Airway epithelial cell (primary cell): ENCODE measurements around a stretch of chr10.

- RAMPAGE, long total RNA: no peak
Measured at GRCh38 chr10:30862447-30863008, 169.1 kb downstream of the ZNF438 start.

DNA sequence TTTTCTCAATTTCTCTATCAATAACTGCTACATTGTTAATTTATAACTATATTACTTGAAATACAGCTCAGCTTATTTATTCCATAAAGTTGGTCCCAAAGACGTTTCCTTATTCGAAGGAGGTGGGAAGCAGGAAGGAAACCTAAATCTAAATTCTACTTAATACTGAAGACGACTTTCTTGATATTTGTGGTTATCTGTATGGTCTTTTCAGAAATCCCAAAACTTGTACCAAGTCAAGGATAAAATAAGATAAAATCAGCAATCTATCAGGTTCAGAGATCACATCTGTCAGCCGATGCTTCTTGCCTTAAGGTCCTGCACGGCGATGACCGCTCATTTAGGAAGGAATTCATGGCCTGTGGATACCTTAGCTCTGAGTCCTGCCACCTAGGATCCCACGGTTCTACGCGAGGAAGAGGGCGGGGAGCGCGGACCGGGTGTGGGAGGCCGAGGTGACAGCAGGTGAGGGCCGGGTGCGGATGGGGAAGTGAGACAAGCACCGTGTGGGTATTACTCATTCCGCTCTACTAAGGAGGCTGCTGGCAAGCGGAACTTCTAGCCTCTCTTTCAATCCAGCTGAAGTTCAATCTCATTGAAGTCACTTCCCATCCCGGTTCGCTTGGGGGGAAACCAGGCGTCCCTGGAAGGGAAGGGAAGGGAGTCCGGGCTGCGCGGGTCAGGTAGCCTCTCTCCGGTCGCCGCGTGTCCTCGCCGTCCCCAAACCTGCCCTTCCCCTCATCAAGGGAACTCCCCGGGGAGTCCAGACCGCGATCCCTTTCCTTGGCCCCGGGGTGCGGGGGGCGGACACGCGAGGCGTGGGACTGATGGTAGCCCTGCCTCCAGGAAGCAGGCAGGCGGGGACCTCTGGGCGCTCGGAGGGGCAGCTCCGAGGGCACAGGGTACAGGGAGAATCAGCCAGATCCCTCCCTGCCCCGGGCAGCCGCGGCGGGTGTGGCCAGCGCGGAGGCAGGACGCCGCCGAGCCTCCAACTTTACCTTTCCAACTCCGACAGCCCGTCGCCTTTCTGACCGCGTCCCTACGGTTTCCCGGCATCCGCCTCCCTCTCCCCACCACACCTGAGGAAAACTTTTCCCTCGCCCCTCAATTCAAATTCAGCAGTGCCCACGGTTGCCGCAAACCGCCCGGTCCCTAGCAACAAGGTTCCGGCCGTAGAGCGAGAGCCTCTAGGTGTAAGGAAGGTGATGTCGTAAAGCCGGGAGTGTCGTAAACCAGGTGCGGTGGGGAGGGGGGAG lies 690 bp upstream of the ZEB1 start:
- RAMPAGE, long total RNA: start-site peak on the minus strand centred at position 1,150 of the sequence, 46 bp wide, 19 and 8 reads in 2 replicates

- RAMPAGE, long total RNA: no peak
Measured at GRCh38 chr10:31322596-31323049, 3.6 kb downstream of the ZEB1 start.

DNA sequence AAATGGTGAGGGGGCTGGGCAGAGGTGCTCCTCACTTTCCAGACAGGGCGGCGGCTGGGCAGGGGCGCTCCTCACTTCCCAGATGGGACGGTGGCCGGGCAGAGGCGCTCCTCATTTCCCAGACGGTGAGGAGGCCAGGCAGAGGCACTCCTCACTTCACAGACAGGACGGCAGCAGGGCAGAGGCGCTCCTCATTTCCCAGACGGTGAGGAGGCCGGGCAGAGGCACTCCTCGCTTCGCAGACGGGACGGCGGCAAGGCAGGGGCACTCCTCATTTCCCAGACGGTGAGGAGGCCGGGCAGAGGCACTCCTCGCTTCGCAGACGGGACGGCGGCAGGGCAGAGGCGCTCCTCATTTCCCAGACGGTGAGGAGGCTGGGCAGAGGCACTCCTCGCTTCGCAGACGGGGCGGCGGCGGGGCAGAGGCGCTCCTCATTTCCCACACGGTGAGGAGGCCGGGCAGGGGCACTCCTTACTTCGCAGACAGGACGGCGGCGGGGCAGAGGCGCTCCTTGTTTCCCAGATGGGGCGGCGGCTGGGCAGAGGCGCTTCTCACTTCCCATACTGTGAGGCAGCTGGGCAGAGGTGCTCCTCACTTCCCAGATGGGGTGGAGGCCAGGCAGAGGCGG lies 42.7 kb downstream of the ZEB1 start:
- RAMPAGE, long total RNA: no peak

GRCh38 chr10:31401622-31402455 lies 82.8 kb downstream of the ZEB1 start:
- RAMPAGE, long total RNA: no peak

DNA sequence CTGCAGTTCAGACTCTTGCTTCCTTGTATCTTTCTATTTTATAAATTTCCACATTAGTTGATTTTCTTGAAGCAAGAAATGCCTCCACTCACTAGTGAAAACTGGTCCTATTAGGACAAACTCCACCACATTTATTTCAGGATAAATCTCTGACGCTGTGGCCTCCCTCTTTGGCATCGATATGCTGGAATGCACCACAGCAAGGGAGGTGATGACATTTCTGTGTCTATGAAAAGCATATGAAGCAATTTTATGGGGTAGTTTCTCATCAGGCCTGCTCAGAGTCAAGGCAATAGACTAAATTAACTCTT lies 304.4 kb downstream of the ZEB1 start:
- RAMPAGE, long total RNA: no peak

DNA sequence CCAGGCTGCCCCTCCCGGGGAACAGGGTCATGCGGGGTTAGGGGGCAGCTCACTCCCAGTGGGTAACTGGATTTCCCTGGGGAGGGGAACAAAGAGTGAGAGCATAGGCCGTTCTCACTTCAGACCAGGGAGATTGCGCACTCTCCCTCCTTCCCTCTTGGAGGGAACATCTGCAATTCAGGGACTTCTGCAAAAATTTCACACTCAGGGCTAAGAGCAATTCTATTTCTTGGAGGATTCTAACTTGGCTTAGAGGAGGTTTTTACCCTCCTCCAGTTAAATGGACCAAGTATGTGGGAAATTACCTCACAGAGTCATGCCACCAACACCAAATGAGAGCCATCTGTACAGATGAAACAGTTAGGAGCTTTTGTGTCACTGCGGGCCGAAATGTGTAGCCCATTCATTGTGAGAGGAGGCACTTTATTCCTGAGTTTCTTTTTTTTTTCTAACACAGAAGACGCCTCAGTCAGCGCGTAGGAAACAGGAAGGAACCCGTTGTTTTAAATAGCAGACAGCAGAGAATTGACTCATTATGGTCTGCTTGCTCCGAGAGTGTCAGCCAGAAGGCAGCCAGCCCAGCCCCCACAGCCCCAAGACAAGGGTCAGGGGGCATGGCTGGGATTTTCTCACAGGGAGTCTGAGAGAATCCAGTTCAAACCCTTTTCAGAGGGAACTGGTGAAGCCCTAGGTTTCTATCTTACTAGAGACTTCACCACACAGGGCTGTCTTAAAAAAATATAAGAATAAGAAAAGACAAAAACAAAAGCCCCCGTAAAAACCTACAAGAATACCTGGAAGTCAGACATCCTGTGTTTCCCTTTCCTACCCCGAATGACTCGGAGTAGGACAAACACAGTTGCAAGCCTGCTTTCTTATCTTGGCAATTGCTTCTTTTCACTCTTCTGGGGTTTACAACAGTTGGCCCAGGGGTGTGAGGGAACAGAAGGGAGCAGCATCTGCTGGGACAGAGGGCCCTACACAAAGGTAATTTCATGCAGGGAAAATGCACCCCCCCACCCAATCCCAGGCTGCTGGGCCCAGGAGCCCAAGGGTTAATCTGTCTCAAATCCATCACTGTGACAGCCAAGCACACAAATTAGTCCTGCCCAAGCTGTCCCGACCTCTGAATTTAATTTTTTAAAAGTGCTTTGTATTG lies 220.9 kb downstream of the ARHGAP12 start:
- RAMPAGE, long total RNA: no peak

DNA sequence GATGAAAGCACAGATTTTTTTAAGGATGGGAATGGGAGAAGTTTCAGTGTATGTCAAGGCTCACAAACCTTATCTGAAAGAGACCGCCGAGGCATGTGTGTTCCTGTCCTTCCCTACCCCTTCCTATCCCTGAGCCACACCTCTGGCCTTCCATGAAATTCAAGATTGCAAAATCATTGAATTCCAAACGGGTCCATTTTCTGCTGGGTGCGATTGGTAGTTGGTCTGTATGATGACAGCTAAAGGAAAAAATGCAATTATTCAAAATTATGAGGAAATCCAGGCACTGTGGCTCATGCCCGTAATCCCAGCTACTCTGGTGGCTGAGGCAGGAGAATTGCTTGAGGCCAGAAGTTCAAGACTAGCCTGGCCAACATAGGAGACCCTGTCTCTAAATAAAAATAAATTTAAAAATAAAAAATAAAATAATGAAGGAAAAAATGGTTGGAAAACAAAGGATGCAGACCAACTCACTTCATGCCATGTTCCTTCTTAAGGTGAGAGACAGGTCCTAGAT lies 170.1 kb downstream of the ARHGAP12 start:
- RAMPAGE, long total RNA: no peak

- RAMPAGE, long total RNA: no peak
Measured at GRCh38 chr10:31803955-31804224, 124.7 kb downstream of the ARHGAP12 start.

- RAMPAGE, long total RNA: no peak
Measured at GRCh38 chr10:31884489-31884832, 44.2 kb downstream of the ARHGAP12 start.

- RAMPAGE, long total RNA: no peak
Measured at GRCh38 chr10:32005295-32005699, 50.9 kb downstream of the KIF5B start.

DNA sequence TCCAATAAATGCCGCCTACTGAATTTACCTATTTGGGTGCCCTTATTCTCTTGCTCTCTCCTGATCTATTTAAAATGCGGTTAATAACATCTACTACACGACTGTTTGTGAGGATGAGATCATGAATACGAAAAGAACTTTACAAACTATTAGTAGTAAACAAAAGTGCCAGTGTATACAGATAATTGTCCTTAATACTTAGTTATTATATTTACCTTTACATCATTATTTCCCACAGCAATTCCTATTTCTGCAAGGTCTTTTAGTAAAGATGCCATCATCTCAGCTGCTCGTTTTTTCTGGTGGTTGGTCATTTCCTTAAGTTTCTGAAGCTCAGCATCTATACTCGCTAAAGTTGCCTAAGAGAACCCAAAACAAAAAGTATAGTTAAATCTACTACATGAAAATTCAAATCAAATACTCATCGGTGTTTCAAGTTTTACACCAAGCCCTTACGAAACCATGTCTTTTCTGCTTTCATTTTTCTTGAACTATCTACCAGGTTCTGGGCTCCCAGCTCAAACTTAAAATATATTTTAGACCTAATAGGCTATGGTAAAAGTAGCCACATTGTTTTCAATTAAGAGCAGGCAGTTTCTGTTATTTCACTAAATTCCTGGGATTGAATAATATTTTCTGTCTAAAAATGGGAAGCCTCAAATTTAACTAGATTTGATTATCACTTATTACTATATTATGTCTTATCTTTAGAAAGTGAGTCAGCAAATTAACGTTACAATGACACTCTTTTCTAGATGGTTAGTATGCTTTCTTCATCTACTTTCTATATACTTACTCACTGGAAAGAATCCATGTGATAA lies 27.8 kb downstream of the KIF5B start:
- RAMPAGE, long total RNA: no peak

DNA sequence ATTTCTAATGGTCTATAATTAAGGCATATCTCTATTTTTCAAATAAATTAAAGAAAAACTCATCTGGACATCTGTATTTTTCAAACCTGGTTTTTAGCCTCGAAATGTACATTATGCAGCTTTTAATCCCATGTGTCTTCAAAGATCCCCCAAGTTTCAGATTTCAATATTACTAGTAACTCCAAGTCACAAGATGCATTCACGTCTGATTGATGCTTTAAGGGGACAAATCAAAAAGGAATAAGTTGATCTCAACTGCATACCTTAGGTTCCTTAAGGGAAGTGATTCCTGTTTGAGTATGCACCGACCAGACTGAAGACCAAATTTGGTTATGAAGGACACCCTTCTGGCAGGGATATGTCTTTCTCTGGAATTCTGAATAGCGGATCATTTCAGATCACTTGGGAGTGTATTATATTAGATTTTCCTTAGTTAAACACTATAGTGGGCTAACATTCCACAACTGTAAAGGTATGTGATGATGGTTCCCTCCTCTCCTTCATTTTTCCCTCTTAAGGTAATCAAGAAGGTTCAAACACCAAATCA lies 4.3 kb downstream of the KIF5B start:
- RAMPAGE, long total RNA: no peak

- RAMPAGE, long total RNA: no peak
Measured at GRCh38 chr10:32148852-32149820, 92.9 kb upstream of the KIF5B start.

DNA sequence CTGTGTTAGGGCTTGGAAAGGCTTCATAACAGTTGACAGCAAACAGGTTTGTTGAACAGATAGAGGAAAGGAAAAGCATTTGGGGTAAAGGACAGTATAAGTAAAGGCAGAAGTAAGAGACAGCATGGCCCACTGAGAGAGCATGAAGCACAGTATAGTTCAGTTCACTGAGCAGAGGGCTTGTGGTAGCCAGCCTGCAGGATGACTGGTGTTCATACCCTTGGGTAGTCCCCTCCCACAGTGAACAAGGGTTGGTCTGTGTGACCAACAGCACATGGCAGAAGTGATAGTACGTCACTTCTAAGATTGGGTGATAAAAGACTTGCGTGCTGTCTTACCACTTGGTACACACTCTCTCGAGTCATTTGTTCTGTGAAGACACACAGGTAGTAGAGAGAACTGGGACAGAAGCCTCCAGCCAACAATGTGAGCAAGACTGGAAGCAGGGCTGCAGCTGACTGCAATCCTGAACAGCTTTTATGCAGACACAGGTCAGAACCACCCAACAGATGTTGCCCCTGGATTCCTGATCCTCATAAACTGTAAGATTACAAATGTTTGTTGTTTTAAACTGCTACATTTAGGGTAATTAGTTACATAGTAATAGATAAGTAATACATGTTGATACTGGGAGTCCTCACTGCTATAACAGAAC lies 14.6 kb downstream of the EPC1 start:
- RAMPAGE, long total RNA: no peak

- RAMPAGE, long total RNA: no peak
Measured at GRCh38 chr10:32362345-32362768, 15.4 kb upstream of the EPC1 start.

DNA sequence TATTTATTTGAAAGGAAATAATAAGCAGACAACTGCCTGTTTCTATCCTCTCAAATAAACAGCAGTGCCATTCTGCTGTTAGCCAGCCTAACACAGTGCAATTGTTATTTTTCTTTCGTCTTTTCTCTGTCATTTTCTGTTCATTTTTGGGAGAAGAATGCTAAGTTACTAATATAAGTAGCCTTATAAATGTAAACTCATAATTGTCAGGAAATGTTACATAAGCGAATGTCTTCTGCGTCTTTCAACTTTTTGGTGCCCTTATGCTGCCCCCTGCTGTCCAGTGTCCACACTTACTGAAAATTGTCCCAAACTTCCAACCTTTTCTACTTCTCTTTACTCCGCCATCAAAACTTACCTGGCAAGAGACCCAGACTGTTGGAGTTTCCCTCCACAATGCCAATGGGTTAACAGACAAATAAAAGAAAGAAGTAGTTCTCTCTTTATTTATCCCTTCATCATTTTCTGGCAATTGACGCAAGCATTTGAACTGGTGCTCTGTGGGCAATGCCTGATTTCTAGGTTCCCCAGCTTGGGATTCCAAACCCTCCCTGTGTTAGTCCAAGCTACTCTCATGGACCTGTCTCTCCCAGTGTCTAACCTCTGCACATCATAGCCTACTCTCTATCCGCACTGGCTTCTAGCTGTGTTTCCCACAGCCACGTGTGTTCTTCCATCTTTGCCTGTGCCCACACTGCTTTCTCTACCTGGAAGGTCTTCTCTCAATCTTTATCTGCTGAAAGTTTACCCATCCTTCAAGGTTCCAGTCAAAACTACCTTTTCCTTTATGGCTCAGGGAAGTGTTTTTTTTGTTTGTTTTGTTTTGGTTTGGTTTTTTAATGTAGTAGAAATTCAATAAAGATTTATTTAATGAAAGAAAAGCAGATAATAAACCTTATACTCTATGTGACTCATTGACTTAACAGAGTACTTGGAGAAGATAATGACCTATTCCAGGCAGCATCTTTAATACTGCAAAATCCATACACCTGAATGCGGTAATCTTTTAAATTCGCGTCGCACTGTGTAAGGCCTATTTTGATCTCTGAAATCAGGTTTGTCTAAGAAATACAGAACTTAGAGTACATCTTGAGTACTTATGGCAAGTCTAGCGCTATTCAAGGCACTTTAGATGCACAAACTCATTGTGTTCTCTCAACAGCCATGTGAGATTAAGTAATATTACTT lies 21.2 kb upstream of the EPC1 start:
- RAMPAGE, long total RNA: no peak

- RAMPAGE, long total RNA: no peak
Measured at GRCh38 chr10:32890542-32891047, 67.4 kb downstream of the ITGB1 start.

- RAMPAGE, long total RNA: no peak
Measured at GRCh38 chr10:32919692-32920502, 38.1 kb downstream of the ITGB1 start.

DNA sequence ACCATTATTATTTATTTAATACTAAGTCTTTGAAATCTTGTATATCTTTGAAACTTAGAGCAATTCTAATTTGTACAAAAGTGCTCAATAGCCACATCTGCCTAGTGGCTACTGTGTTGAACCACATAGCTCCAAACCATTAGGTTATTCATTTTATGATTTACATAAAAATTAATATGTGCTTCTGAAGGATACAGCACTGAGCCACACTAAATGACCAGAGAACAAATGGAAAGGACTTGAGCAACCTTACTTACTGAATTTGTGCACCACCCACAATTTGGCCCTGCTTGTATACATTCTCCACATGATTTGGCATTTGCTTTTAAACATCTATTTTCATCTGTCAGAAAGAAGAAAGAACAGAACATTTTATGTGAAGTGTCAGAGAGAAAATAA lies 25.8 kb downstream of the ITGB1 start:
- RAMPAGE, long total RNA: no peak